Skeletal muscle satellite cell (primary cell): ENCODE data around the gene EPM2AIP1.

GRCh38 chr3:33113546-33113647, 417 bp upstream of the CRTAP start:
- CAGE, long polyA plus RNA, result no peak

- CAGE, long polyA plus RNA, result no peak
These were observed 33.1 kb downstream of the CRTAP start for GRCh38 chr3:33146899-33147242.

- CAGE, long polyA plus RNA, result no peak
These were observed 123.2 kb downstream of the CLASP2 start for GRCh38 chr3:33594714-33595429.

GRCh38 chr3:33598255-33599168, 119.5 kb downstream of the CLASP2 start:
- CAGE, long polyA plus RNA, result no peak

GRCh38 chr3:33855744-33856519, 57.5 kb downstream of the PDCD6IP start:
- CAGE, long polyA plus RNA, result no peak

- CAGE, long polyA plus RNA, result no peak
These were observed 127.0 kb downstream of the PDCD6IP start for GRCh38 chr3:33925461-33925819.

DNA sequence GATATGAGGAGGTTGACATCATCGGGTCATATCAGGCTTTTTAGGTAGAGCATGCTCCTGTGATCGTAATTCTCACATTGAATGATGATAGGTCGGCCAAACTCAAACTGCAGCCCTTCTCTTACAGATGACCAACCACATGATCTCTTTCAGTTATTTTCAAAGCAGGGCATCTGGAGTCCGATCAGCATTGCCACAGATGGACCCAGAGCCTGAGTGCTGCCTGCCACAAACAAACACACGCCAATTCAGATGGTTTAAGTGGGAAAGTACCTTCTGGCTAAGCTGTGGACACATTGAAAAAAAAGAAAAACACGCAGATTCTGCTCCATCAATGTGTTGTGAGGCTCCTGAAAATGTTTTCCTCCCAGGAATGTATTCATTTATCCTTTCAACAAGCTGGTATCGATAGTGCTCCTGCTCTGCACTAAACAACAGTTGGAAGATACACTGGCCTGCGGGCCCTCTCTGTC, 31.1 kb downstream of the ARPP21 start:
- CAGE, long polyA plus RNA, result no peak

DNA sequence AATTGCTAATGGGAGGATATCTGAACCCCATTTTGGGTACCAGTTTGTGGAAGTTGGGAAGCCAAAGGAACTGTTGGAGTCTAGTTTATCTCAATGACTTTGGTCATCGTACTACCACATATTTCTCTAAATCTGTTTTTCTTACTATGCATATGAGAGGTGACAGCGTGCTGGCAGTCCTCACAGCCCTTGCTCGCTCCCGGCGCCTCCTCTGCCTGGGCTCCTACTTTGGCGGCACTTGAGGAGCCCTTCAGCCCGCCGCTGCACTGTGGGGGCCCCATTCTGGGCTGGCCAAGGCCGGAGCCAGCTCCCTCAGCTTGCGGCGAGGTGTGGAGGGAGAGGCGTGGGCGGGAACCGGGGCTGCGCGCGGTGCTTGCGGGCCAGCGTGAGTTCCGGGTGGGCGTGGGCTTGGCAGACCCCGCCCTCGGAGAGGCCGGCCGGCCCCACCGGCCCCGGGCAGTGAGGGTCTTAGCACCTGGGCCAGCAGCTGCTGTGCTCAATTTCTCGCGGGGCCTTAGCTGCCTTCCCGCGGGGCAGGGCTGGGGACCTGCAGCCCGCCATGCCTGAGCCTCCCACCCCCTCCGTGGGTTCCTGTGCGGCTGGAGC, 72.8 kb downstream of the STAC start:
- CAGE, long polyA plus RNA, result no peak

DNA sequence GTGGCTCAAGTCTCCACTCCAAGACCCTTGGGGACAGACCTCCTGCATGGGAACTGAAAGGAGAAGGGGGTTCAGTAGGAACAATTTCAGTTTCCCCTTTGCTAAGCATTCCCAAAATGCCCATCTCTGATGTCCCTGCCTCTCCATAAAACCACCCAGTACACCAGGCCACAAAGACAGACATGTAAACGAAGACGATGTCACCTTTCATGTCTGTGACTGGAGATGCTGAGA, 146.1 kb downstream of the DCLK3 start:
- CAGE, long polyA plus RNA, result no peak

DNA sequence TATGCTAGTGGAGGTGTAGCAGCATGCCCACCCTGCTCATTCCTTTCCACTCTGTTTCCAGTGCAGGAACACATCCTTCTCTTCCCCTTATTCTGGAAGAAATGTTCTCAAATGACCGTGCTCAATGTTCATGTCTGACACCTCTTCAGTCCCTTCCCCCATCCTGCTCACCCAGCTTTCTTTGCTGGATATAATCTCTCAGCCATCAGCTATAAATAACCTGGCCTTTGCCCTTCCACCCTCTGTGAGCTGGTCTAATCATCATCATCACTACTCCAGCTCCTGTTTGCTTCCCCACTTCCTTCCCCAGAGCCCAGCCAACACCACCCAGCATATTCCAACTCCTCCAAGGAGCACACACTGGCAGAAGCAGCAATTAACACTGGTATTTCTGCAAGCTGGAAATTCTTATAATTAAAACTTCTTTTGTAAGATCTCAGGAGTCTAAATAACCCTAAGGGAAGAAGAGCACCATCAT, 31.0 kb downstream of the DCLK3 start:
- CAGE, long polyA plus RNA, result no peak

DNA sequence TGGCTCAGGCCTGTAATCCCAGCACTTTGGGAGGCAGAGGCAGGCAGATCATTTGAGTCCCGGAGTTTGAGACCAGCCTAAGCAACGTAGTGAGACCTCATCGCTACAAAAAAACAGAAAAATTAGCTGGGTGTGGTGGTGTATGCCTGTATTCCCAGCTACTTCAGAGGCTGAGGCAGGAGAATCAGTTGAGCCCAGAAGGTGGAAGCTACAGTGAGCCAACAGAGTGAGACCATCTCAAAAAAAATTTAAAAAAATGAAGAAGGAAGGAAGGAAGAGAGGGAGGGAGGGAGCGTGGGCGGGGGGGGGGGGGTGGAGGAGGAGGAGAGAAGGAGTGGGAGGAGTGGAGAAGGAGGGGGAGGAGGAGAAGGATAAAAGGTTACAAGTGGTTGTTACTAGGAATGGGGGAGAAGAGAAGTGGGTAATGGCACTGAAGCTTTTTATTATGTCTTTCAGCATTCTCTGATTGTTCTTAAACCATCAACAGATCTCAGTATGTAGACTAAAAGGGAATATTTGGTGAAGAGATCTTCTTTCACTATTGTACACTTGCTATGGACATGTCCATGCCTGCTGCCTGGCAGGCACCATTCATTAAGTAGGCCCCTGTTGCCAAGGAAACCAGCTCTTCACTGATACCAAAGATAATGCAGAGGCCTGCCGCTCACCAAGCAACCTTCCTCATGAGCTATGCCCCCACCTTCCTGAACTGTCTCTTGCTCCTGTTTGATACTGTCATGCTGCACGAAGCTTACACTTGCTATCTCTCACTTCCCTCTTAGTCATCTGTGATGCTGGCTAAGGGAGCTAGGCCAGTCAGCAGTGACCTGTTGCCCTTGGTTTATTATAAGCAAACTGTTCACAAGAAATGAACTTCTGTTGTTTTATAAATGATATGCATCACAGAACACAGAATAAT, 23.3 kb downstream of the EPM2AIP1 start:
- CAGE, long polyA plus RNA, result no peak

DNA sequence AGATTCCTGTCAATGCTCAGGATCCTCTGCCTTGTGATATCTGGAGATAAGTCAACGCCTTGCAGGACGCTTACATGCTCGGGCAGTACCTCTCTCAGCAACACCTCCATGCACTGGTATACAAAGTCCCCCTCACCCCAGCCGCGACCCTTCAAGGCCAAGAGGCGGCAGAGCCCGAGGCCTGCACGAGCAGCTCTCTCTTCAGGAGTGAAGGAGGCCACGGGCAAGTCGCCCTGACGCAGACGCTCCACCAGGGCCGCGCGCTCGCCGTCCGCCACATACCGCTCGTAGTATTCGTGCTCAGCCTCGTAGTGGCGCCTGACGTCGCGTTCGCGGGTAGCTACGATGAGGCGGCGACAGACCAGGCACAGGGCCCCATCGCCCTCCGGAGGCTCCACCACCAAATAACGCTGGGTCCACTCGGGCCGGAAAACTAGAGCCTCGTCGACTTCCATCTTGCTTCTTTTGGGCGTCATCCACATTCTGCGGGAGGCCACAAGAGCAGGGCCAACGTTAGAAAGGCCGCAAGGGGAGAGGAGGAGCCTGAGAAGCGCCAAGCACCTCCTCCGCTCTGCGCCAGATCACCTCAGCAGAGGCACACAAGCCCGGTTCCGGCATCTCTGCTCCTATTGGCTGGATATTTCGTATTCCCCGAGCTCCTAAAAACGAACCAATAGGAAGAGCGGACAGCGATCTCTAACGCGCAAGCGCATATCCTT, at the start of gene EPM2AIP1:
Gene EPM2AIP1, minus strand, starts transcription at position 536 of the 719 bp plus-strand sequence.
- CAGE, long polyA plus RNA, result no peak

DNA sequence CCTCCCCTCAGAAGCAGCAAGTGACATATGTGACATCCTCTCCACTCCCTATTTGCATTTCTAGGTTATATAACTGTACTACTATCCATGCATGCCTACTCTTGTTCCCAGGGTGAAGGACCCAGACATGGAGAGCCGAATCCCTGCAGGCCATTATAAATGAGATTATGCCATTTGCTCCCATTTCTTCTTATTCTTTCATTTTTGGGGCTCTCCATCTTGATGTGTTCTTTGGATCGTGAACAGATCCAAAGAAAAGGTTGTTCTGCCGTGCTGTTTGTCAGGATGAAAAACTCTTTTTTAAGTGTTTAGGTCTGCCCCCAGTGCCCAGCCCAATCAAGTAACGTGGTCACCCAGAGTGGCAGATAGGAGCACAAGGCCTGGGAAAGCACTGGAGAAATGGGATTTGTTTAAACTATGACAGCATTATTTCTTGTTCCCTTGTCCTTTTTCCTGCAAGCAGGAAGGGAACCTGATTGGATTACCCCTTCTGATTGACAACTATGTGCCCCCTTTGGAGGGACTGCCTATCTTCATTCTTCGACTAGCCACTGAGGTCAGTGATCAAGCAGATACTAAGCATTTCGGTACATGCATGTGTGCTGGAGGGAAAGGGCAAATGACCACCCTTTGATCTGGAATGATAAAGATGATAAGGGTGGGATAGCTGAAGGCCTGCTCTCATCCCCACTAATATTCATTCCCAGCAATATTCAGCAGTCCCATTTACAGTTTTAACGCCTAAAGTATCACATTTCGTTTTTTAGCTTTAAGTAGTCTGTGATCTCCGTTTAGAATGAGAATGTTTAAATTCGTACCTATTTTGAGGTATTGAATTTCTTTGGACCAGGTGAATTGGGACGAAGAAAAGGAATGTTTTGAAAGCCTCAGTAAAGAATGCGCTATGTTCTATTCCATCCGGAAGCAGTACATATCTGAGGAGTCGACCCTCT, 55.0 kb downstream of the MLH1 start:
- CAGE, long polyA plus RNA, result no peak

GRCh38 chr3:37181603-37182136, 7.3 kb upstream of the LRRFIP2 start:
- CAGE, long polyA plus RNA, result no peak

DNA sequence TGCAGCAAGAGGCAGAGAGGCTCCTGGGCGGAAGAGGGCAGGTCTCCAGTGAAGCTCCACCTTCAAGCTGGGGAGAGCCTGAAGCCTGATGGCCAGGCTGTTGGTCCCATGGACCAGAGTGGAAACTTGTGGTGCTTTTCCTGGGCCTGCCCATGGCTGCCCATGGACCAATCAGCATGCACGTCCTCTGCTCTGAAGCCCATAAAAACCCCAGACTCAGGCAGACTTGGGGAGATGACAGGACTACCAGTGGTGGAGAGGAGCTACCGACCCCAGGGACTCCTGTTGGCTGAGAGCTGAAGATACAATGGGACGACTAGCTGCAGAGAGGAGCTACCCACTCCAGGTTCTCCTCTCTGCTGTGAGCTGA, 25.6 kb upstream of the GOLGA4 start:
- CAGE, long polyA plus RNA, result no peak

GRCh38 chr3:37221181-37221803, 21.8 kb upstream of the GOLGA4 start:
- CAGE, long polyA plus RNA, result no peak

DNA sequence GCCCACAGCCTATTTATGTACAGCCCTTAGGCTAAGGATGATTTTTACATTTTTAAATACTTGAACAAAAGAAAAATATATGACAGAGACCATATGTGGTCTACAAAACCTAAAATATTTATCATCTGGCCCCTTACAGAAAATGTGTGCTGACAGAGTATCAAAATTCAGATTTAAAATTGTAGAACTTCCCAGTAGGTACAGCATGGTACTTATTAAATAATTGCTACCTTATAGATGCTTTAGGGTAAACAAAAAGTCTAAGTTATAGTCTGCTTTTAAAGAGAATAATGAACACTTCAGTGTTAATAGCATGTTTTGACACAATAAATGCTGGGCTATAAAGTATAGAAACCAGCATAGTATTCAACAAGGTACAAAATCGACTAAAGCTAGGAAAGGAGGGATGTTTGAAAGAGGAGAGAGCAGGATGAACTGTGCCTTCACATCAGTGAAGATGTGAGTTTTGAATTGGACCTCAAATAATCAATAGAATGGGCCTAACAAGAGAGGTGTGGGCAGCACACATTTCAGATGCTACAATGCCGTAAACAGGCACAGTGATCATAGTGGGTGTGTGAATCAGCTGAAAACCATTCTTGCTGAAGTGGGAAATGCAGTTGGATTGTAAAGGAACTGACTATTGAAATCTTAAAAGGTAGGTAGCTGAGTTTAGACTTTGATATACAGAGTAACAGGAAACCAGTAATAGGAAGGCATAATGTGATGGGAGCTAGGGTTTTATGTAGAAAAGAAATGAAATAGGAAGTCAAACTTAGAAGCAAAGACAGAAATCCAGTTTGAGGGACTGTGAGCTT, 59.7 kb downstream of the GOLGA4 start:
- CAGE, long polyA plus RNA, result no peak

GRCh38 chr3:37341441-37341944, 98.4 kb downstream of the GOLGA4 start:
- CAGE, long polyA plus RNA, result no peak

DNA sequence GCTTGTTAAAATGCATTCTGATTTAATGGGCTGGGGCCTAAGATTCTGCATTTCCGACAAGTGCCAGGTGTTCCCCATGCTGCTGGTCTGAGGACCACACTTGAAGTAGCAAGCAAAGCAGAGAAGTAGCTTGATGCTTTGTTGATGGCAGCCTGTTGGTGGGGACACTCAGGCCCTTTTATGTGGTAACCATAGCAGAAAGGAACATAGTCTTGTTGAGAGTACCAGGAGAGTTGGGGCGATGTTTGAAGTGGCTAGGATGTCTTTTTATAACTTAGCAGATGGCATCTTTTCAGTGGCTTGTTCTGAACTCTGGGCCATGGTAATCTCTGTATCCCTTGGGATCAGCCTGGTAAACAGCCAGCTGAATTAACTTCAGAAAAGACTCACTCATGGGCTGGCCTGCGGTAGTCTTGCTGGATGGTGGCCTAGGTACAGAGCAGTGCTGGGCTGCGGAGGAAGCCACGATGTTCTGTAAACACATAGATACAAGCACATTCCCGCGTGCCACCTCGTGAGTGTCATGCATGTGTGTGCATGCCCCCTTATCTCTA, 14.8 kb downstream of the ITGA9 start:
- CAGE, long polyA plus RNA, result no peak

DNA sequence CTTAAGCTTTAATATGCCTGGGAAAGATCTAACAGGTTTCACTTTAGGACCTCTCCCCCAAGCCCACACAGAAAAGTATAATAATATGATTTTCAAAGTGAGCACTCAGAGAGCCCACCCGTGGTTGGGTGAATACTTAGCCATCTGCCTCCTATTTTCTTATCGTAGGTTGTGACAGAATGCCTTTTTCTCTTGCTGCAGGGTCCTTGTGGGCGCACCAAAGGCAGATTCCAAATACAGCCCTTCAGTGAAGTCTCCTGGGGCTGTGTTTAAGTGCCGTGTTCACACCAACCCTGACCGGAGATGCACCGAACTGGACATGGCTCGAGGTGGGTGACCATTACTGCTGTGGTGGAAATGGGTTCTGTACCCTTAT, 18.9 kb downstream of the ITGA9 start:
- CAGE, long polyA plus RNA, result no peak